Parotid gland (tissue), 1 donor: ENCODE measurements around a stretch of chr7.

GRCh38 chr7:152393911-152394849 is 41.6 kb downstream of the KMT2C start:
- PRO-cap, result no peak

DNA sequence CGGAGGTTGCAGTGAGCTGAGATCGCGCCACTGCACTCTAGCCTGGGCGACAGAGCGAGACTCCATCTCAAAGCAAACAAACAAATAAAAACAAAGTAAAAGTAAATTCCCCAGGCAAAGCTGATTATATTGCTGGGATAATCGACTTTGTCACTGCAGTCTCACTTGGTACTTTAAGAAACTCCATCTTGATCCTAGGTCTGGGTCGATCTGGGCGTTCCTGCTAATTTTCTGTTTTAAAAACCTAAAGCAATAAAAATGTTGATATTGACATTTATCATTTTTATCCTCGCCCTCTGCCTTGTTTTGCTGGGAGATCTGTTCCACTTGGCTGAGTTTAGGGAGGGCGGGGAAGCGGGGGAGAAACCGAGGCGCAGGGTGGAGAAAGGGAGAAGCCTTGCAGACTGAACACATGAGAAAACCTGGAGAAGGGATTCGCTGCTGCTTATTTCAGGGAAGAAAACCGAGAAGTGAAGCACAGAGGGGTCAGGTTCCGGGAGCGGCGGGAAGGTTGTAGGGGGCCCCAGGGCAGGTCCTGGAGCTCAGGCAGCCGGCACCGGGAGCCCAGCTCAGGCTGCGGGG is 27.2 kb upstream of the KMT2C start:
- PRO-cap, result no peak

DNA sequence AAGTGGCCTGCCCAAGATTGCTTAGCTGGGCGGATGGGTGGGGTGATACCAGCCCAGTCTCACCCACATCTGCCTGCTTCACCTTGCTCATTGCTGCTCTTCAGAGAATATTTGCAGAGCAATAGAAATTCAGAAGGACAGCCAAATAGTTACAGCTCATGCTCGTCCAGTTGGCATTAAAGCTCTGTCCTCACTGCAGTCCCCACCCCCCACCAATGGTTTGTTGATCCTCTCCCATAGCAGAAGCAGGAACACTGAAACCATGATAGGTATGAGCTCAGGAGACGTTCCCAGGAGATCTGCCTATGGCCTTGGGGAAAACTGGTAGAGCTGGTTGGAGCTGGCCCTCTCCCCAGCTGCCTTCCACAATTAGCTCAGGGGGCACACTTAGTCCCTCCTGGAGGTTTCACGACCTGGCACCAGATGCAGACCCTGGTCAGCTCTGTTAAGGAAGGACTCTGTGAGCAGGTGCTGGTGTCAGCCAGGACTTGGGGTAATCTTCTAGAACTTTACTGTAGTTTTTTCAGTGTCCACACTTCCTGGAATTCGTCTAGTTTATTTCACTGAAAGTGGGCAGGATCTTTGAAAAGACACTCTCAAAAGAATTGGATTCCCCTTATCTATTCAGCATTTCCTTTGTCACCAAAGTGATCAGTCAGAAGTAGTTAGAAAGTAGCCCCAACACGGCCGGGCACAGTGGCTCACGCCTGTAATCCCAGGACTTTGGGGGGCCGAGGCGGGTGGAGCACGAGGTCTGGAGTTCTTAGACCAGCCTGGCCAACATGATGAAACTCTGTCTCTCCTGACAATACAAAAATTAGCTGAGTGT is 68.7 kb upstream of the KMT2C start:
- PRO-cap, result no peak

DNA sequence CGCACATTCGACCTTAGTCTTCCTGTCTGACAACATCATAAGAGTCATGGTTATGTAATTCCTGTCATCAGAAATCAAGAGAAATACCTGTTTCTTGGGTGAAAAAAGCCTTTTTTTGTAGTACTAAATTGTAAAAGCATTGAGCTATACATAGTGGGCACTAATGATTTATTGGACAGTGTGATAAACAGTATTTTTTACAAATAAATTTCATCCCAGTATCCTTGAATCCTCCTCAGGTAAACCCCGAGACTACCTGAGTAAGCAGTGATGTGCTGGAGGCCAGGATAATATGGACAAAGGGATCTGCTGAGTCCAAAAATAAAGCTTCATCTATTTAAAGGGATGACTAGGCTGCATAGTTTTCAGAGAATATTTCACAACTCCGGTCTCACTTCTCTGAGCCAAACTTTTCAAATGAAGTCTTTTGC is 2.4 kb downstream of the ACTR3B start:
- PRO-cap, result no peak

- PRO-cap, result no peak
Measured at GRCh38 chr7:153886217-153886744, 165.9 kb upstream of the DPP6 start.

- PRO-cap, result no peak
Measured at GRCh38 chr7:154184121-154184737, 132.0 kb downstream of the DPP6 start.

DNA sequence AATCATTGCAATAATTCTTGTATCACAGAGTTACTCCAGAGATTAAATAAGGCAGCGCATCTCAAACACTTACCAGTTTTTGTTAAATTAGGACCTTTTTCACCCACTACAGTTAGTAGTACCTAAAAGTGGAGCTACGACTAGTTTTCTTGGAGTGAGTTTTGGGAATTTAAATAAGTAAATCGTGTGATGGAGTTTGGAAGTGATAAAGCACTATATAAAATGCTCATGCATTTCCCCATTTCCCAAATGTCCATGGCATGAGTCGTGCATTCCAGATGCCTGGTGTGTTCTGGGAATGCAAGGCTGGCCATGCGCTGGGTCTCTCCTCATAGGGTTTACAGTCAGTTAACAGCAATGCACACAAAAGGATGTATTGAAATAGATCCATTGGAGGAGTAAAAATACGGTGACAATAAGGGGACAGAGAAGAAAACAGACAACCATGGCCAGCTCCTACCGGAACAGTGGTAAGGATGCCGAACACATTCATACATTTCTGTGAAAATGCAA is 149.8 kb downstream of the DPP6 start:
- PRO-cap, result no peak

- PRO-cap, result no peak
Measured at GRCh38 chr7:154676277-154677082, 326.4 kb downstream of the PAXIP1 start.

DNA sequence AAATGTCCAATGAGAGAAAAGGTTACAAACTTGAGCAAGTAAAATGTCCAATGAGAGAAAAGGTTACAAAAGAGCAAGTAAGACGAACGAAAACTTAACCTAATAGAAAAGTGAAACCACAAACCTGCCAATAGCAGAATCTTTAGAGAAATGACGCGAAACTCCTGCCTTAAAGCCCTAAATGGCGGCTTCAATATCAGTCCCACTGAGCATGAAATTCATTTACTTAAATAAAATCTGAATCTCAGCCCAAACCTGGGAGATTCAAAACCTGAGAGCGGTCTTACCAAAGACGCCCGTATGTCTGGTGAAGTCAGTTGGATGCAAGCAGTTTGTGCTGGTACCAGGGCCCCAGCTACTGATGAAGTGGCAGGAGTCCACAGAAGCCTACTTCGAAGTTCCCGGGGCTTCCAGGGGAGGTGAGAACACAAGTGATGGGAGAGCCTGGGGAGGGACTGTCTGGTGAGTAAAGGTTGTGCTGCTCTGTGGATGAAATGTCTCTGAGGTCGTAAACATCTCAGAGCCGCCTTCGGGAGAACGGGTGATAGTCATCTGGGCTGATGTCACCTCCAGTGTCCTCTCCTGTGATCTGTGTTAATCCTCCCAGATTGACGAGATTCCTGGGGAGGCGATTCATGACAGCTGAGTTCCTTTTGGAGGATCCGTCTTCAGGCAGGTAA is 74.4 kb downstream of the PAXIP1 start:
- PRO-cap, result bidirectional peak, plus-strand start at position 136 of the sequence, minus-strand start outside the sequence

DNA sequence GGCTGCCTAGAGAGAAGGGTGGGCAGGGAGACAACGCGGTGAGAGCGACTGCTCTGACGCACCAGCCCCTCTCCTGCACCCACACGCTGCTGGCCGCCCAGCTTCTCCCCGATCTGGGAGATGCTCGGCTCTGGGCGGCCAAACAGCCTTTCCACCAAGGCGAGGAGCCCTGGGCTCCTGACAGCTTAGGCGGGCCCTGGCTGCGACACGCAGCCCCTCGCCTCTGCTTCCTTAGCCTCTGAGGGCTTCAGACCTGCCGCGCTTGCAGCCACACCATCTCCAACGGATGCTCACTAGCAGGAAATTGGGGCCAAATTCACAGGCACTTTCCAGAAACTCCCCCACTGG is 298 bp downstream of the HTR5A start:
- PRO-cap, result no peak

DNA sequence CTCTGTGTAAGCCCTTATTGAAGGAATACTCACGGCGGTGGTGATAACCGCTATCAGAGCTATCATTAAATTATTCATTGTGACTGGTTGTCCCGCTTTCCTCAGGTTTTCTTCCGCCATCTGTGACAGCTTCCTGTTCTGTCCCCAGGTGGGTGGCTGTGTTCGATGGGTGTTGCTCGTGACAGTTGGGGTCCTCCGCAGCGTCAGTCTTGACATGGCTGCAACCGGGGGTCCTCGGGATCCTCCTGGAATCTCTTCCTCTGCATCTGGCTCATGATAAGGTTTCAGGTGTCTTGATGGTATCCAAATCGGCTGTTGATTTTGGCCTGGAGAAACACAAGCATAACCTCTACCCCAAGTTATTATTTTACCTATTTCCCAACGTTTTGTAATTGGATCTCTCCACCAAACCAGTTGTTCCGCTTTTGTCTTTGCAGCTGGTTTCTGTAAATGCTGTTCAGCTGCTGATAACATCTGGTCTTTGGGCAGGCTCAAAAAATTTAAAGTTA is 58.2 kb upstream of the INSIG1 start:
- PRO-cap, result no peak

- PRO-cap, result no peak
Measured at GRCh38 chr7:155244484-155245018, 53.1 kb upstream of the INSIG1 start.

GRCh38 chr7:155295578-155296021 is 2.1 kb upstream of the INSIG1 start:
- PRO-cap, result no peak

GRCh38 chr7:155303962-155304415 is 6.3 kb downstream of the INSIG1 start:
- PRO-cap, result no peak

- PRO-cap, result no peak
Measured at GRCh38 chr7:155307909-155308235, 10.2 kb downstream of the INSIG1 start.

DNA sequence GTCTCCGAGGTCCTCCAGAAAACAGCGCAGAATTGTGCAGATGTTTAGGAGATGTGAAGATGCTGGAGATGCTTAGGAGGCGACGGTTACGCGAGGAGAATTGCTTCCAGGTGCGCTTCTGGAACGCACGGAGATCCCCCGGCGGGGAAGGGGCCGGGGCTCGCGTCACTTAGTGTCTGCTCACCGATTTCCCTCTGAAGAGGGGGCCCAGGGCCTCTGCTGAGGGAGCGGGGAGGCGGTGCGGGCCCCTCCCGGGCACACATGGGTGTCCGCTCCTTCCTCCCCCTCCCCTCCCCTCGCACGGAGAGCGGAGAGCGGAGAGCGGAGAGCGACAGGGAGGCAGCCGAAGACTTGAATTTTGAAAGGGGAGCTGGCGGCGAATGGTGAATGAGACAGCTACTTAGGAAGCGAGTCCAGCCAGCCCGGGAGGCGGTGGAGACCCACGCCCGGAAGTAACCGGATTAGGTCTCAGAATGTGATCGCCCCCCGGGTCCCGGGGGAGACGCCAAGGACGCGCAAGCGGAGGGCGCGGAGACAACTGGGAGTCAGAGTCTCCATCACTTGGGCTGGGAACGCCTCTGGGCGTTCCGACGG is 8.7 kb upstream of the EN2 start:
- PRO-cap, result no peak

DNA sequence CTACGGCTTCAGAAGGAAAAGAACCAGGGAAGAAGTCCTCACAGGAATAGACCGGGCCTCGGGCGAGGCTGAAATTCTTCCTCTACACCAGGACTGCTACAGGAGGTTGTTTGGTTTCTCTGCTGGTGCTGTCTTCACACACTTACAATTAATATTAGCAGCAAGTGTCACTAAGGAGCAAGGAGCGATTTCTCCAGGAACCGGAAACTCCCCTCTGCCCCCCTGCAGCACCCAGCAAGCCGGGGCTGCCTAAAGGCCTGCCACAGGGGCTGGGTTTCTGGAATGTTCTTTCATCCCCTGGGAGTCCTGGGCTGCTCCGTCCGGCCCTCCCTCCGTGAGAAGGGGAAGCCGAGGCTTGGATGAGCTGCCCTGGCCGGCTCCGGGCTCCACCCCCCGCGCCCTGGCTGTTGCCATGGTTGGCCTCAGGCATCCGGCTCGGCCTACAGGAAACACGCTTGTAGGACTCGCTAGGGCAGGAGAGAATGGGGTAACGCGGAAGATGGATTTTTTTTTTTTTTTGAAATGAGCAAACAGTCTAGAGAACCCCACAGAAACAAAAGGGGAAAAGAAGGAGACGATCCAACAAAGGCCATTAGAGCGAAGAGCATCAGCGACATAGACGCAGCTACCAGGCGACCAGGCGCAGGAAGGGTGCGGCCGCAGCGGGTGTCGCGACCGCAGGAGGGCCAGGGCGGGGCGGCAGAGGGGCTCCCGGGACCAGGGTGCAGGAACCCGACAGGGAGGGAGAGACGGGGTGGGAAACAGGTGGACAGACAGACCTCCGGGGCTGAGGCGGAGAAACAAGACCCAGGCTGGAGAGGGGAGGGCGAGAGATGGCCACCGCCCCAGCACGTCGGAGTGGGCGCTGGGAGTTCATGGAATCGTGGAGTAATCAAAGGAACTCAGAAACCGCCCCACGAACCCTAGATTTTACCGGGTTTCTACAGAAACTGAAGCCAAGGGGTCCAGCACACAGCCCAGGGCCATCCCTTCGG is 33.1 kb downstream of the EN2 start:
- PRO-cap, result no peak

DNA sequence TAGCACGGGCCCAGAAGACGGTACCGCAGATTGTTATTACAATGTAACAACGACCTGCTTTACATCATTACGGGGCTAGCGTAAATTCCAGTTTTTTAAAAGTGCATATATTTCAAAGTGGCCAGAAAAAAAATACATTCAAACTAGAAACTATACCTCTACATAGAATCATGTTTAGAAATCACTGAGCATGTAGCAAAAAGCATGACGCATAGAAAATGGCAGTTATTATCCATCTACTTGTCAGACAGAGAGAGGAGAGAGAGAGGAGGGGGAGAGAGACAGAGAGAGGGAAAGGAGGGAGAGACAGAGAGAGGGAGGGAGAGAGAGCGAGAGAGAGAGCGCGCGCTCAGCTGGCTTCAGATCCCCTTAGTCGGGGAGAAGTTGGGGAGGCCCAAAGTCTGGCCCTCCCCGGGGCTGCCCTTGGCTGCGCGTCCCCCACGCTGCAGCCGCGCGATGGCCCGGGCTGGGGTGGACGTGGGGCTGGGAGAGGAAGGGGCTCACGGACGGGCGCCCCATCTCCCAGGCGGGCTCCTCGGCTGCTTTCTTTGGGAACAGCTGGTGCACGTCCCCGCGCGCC is 37.1 kb downstream of the CNPY1 start:
- PRO-cap, result no peak

GRCh38 chr7:155590992-155591675 is 44.8 kb upstream of the CNPY1 start:
- PRO-cap, result no peak

DNA sequence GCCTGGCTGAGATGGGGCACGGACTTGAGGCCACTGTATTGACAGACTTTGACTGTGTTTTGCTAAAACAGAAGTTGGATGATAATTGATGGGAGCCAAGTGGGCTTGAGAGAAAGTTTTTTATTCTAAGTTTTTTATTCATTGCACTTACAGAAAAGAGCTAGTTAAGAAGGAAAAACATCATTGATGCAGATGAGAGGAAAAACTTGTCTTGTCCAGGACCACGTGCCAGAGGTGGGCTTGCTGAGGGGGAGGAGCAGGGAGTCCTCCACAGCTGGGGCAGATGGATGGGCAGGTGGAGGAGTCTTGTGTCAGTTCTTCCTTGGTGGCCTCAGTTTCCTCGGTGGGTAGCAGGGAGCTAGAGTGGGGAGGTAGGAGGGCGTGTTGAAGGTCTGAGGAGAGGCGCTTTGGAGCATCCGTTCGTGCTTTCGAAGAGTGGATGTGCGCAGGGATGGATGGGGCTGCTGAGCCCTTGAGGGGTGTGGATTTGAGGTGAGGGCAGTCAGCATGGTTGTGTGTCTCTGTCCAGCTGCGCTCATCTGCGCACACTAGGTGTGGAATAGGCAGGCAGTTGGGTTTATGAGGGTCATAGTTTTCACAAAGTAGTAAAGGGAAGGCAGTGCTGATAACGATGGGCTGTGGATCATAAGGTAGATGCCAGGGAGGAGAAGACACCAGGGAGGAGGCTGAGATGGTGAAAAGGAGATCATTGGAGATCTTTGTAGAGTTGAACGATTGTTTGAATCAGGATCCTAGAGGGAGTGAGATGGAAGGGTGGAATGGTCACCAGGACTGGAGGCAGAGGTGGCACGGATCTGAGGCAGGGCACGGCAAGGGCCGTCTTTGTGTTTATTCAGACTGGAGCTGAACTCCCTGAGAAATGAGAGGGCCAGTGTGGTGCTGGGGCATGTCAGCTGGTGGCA is 69.4 kb downstream of the RBM33 start:
- PRO-cap, result no peak